Jejunum (tissue), 1 donor: ENCODE results near the gene FHIP2A.

- PRO-cap: no peak
Observed at GRCh38 chr10:114630715-114631177, 27.3 kb downstream of the ABLIM1 start.

DNA sequence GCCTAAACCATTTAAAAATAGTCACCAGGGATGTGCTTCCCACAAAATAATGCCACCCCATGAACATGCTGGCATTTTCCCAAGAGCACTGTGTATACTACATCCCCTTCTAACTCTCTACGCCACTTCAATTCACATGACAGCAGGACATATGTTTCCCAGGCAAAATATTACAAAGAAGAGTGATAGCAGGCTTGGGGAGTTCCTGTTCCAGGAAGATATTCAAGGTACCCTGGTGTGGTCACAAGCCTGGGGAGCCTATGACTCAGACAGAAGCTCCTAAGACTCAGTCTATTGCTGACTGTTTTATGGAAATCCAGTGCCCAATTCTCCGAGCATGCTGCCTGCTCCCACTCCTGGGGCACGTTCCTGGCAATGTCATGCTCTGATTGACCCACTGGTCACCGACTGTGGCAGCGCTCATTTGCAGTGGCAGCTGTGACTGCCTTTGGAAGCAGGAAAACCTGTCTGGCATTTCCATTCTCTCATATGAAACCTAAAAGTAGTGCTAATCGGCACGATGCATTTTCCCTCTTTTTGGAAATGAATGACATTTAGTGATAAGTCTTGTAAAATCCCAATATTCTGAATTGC lies 23.5 kb upstream of the ABLIM1 start:
- PRO-cap: no peak

GRCh38 chr10:114751901-114752369 lies 69.6 kb upstream of the FHIP2A start:
- PRO-cap: no peak

- PRO-cap: bidirectional peak, plus-strand start at chr10:114821760, minus-strand start at chr10:114821657
Observed at GRCh38 chr10:114821300-114822171, at the start of gene FHIP2A. FHIP2A (plus strand) TSS chr10:114821780.

DNA sequence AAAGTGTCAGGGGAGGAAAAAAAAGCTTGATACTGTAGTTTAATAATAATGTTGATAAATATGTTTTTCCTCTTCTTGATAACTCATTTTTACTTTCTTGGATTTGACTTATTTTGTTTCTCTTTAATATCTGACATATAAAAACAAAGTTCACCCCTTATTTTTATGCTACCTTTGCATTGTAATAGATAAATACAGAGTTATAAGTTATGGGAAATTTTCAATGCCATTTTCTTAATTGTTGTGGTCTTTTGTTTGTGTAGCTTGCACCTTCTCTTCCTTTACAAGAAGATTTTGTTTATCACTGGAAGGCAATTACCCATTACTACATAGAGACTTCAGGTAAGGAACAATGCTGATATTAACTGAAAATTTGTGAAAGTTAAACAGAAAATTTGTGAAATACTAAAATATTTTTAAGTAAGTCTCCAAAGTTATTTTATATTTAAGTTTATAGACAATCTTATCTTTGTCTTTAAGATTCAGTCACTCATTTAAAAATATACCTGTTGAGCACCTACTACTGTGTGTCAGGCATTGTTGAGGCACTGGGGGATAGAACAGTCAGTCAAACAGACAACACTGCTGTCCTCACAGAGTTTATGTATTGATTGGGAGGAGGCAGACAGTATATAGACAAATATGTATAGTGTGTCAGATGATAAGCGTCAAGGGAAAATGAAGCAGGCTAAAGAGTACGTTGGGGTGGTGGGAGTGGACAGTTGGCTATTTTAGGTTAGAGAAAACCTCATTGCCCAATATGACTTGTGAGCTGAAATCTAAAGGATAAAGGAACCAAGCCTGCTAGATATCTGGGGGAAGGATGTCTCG lies 9.2 kb downstream of the FHIP2A start:
- PRO-cap: no peak

- PRO-cap: no peak
Observed at GRCh38 chr10:115091508-115092128, 1.5 kb upstream of the ATRNL1 start.

DNA sequence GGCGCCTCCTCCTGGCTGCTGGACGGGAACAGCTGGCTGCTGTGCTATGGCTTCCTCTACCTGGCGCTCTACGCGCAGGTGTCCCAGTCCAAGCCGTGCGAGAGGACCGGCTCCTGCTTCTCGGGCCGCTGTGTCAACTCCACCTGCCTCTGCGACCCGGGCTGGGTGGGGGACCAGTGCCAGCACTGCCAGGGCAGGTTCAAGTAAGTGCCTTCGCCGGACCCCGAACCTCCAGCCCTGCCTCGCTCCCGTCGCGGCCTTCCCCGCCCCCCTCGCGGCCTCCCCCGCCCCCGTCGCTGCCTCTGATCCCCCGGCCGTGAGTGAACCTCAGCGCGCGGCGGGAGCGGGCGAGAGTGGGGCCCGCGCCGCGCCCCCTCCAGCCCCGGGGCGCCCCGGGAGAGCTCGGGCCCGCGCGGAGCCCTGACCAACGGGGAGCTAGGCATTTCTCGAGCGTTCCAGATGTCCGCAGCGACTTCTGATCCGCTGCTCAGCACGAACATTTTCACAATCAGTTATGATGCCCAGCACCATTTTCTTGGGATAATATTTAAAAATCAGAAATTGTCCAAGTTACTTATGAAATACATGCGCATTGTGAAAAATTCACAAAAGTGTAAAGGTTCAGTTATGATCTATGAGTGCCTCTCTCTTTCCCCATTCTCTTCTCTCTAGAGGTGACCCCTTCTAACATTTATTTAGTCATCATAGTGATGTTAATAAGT lies 837 bp downstream of the ATRNL1 start:
- PRO-cap: no peak

GRCh38 chr10:116082595-116083254 lies 190.3 kb downstream of the GFRA1 start:
- PRO-cap: no peak

GRCh38 chr10:116167464-116167735 lies 105.6 kb downstream of the GFRA1 start:
- PRO-cap: no peak

DNA sequence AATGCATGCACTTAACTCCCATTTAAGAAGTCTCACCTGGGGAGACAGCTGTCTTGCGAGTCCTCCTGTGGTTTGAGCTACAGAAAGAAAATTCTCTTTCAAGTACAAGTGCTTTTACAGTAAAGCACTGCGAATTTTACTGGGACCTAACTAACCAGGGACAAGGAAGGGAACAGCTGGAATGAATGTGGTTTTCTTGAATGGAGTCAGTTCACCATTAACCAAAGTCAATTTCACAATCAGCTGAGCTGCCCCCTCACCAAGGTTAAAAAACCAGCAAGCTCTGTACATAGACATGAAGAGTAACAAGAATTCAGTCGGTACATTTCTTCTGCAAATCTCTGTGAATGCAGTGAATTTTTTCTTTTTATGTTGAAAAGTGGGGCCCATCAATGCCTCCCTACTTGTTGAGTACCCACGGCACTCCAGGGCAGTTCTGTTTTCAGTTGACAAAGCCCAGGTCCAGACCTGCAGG lies 56.3 kb downstream of the GFRA1 start:
- PRO-cap: no peak

- PRO-cap: no peak
Observed at GRCh38 chr10:116274763-116275135, 1.7 kb upstream of the GFRA1 start.

GRCh38 chr10:116278588-116279245 lies 5.7 kb upstream of the GFRA1 start:
- PRO-cap: no peak

GRCh38 chr10:116608954-116609254 lies 18.1 kb downstream of the PNLIPRP1 start:
- PRO-cap: no peak

- PRO-cap: no peak
Observed at GRCh38 chr10:116698216-116698821, 28.6 kb upstream of the C10orf82 start.

DNA sequence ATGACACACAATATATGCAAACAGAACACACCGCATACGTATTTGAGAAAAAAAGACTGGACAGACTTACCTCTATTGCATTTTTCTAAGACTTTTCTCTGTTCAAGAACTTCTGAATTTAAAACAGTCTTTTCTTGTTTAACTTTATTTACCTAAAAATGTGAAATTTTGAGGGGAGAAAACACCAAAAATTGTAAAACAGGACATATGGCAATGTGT lies 56.2 kb downstream of the SHTN1 start:
- PRO-cap: no peak

DNA sequence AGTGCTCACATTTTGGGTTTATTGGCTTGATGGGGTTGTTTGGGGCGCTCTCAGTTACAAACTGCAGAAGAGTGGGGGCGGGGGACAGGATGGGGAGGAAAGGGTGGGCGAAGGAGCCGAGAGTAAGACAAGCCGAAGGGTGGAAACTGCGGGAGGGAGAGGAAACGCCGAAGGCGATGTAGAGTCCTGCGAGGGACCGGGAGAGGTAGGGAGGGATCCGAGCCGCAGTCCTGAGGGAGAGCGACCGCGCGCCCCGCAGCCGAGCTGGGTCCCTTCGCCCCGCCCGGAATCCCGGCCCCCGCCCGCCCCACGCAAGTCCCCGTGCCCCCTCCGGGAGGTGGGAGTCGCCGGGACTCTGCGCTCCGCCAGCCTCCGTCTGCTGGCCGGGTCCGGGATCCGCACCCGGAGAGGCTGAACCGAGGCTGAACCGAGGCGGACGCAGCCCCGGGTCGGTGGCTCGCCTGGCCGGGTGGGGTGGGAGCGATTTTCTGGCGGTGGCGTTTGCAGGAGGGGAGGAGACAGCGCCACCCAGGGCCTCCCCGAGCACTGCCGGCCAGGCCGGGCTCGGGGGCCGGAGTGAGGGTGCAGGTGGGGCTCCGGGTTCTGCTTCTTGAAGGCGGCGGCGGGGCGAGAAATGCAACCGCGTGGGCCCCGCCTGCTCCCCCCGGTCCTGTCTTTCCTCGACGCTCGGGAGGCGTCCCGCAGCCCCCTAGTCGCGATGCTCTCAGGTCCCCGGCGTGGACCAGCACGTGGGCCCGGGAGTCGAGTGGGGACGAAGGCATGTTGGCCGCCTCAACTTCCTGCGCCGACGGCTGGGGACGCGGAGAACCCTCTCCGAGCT lies 24.9 kb upstream of the VAX1 start:
- PRO-cap: no peak

- PRO-cap: no peak
Observed at GRCh38 chr10:117168768-117169520, 28.3 kb upstream of the KCNK18 start.

GRCh38 chr10:117248813-117249158 lies 7.9 kb downstream of the SLC18A2 start:
- PRO-cap: no peak

DNA sequence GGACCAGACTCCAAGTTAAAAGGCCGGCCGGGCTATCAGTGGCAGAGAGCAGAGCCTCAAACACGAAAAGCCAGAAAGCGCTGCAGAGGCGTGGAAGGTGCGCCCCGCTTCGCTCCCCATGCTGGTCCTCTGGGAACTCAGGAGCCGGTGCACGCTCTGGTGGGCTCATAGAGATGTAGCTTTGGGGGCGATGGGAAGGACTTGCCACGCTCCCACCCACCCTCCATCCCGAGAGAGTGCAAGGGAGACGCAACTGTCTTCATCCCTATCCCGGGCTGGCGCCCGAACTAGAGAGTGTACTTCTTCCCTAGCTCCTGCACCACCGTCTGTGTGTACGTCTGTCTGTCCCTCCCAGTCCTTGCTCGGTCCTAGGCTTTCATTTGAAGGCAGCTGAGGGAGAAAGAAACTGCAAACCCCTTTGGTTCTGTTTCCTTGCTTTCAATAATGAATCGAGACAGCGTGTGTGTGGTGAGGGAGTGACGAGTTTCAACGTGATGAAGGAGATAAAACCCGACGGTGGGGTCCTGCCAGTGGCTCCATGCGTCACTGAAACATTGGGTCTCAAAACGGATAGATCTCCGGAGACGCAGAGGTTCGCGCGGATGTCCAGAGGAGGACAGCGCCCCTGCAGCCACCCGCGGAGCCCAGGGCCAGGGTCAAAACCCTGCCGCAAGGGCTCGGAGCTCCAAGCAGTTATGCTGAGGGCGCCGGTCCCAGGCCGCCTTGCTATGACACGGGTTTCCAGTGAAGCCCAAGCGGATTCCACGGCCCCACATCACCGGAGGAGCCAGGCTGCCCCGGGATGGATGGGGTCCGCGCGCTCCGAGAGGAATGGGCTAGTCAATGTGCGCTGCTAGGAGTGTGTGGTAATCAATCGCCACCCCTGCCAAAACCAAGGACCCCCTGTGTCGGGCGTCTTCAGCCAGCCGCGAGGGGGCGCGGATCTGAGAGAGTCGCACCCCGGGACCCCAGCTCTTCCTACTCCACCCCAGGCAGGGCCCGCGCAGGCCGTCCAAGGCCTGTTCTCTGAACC lies 5.9 kb upstream of the EMX2 start:
- PRO-cap: no peak

- PRO-cap: no peak
Observed at GRCh38 chr10:118059890-118060107, 13.1 kb upstream of the RAB11FIP2 start.